Non-pigmented ciliary epithelial cell (primary cell): ENCODE results near the genes ARRDC5 and ZNRF4.

DNA sequence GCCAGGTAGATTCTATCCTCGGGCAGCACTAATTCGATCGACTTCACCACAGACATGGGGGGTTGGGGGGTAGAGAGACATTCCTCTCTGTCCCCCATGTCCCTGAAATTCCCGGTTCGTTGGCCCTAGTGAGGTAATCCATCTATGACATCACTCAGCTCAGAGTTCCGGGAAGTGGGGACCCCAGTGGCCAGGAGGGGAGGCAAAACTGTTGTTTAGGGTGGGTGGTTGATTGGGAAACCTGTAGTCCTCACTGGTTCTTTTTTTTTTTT is at the start of gene ARRDC5:
Gene ARRDC5, minus strand, starts transcription at position 127 of the 272 bp plus-strand sequence.
- RRBS: no CpG with 5 or more reads among the region's 6 CpGs

- RRBS: no CpG with 5 or more reads among the region's 21 CpGs
These were observed 9.0 kb downstream of the KDM4B start for GRCh38 chr19:4977829-4978419.

GRCh38 chr19:5036447-5037765 is 68.0 kb downstream of the KDM4B start:
- RRBS: 5% methylated on average over 5 of the region's 53 CpGs

- RRBS: 16% methylated on average over 4 of the region's 39 CpGs
These were observed 122.2 kb downstream of the KDM4B start for GRCh38 chr19:5090715-5091919.

GRCh38 chr19:5104054-5104663 is 135.2 kb downstream of the KDM4B start:
- RRBS: 62% methylated on average over 4 of the region's 15 CpGs

GRCh38 chr19:5151340-5152180 is 182.6 kb downstream of the KDM4B start:
- RRBS: 84% methylated on average over 12 of the region's 49 CpGs

GRCh38 chr19:5165446-5165938 is 175.1 kb downstream of the PTPRS start:
- RRBS: no CpG with 5 or more reads among the region's 10 CpGs

GRCh38 chr19:5214290-5214995 is 126.2 kb downstream of the PTPRS start:
- RRBS: no CpG with 5 or more reads among the region's 30 CpGs

DNA sequence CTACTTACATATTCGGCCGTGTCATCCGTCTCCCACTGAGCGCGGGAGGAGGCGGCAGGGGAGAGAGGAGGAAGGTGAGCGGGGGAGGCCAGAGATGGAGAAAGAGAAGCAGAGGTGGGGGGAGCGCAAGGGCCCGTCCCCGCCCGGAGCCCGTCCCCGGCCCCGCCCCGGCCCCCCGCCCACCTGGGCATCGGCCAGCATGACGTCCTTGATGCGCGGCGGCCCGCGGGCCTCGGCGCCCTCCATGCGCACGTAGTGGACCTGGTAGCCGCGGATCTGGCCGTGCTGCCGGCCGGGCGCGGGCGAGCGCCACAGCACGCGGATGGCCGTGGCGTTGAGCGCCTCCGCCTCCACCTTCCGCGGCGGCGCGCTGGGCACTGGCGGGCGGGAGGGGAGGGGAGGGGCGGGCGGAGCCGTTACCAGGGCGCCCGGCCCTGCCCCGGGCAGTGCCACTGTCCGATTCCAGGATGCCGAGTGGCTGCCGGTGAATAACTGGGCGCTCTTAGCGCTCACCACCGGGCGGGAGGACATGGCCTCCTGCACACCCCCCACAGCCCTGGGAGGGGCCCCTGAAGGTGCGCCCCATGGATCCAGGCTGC is 111.2 kb downstream of the PTPRS start:
- RRBS: 91% methylated on average over 4 of the region's 63 CpGs

DNA sequence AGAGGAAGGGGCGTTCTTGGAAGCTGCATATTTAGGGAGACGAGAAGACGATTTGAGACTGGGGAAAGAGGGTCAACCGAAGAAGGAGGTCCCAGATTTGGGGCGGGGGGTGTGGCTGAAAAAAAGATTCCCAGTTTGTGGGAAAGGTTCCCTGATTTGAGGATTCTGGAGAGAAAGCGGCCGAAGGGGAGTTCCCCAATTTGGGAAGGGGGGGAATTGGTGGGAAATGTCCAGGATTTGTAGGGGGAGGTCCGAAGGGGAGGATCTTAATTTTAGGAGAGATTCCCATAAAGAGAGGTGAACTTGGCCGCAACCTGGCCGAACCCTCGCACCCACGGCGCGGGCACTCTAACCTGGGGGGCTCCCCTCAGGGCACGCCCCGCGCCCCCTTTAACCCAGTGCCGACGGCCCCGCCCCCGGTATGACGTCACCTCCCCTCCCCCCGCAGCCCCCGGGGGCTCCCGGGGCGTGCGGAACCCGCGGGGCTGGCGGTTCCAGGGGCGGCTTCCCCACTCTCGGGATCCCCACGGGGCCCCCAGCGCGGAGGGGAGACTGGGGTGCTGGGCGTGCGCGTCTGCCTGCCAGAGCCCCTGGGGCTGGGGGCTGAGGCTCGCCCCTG is 1.2 kb downstream of the PTPRS start:
- RRBS: no CpG with 5 or more reads among the region's 39 CpGs

DNA sequence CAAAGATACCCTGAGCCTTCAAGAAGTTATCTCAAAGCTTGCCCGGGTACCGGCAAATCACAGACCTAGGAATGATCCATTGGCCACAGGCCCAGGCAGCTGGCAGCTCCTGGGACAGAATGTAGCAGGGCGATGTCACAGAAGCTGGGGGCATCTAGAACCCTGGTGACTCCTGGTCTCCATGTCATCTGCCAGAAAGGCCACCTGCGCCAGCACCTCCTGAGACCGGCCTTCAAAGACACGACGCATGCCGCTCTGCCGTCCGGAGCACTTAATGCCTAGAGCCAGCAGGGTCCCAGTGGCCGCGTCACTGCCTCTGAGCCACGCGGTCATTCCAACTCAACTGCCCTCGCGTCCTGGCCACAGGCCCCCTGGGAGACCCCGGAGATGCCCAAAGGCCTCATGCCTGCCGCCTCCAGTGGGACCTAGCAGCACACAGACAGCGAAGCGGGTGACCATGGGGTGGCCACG is at the start of gene ZNRF4:
Gene ZNRF4, plus strand, starts transcription at position 173 of the 471 bp plus-strand sequence.
- RRBS: 80% methylated on average over 7 of the region's 21 CpGs

DNA sequence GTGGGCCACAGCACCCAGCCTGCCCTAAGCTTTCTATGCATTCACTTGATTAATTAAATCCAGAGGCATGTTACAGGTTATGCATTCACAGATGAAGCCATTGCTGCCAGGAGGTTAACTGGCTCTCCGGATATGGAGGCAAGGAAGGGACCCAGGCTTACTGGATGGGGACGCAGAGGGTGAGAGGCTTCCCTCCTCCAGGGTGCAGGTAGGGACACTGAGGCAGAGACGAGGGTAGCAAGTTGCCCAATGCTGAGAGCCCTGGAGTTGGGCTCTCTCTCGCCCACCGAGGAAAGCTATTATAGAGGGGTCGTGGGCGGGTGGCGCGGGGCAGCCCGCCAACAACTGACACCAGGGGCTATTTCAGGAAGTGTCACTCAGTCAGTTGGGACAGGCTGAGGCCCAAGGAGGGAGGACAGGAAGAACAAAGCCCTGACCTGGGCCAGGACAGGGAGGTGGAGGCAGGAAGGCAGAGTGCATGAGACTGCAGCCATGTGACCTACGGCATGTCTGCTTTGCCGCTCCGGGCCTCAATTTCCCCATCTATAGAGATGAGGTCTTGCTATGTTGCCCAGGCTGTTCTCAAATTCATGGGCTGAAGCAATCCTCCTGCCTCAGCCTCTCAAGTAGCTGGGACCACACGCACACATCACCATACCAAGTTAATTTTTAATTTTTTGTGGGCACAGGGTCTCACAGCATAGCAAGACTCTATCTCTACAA is 82.7 kb downstream of the ZNRF4 start:
- RRBS: no CpG with 5 or more reads among the region's 14 CpGs

GRCh38 chr19:5567497-5568353 is 54.9 kb downstream of the SAFB2 start:
- RRBS: 3% methylated on average over 33 of the region's 99 CpGs

GRCh38 chr19:5652865-5653597 is 27.3 kb downstream of the MICOS13 start:
- RRBS: no CpG with 5 or more reads among the region's 20 CpGs

GRCh38 chr19:5687552-5688245 is 2.4 kb upstream of the RPL36 start:
- RRBS: 70% methylated on average over 28 of the region's 55 CpGs

GRCh38 chr19:5837875-5838483 is 1.5 kb downstream of the FUT6 start:
- RRBS: no CpG with 5 or more reads among the region's 18 CpGs

DNA sequence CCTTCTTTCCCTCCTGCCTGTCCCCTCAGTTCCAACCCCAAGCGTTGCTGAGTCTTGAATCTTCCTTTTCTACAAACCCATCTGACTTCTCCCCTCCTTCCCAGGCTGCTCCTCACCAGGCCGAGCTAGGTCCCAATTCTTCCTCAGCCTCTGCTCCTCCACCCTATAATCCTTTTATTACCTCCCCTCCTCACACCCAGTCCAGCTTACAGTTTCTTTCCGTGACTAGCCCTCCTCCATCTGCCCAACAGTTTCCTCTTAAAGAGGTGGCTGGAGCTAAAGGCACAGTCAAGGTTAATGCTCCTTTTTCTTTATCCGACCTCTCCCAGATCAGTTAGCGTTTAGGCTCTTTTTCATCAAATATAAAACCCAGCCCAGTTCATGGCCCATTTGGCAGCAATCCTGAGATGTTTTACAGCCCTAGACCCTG is 9.1 kb upstream of the FUT6 start:
- RRBS: no CpG with 5 or more reads among the region's 5 CpGs

GRCh38 chr19:5935168-5935713 is 21.2 kb downstream of the CAPS start:
- RRBS: no CpG with 5 or more reads among the region's 20 CpGs

GRCh38 chr19:6061793-6062151 is 48.5 kb downstream of the RFX2 start:
- RRBS: no CpG with 5 or more reads among the region's 5 CpGs

GRCh38 chr19:6066294-6067270 is 43.7 kb downstream of the RFX2 start:
- RRBS: 2% methylated on average over 4 of the region's 15 CpGs